ENCODE results near the gene PLGLB2.

GRCh38 chr2:85756848-85757848 lies 3.4 kb downstream of the ATOH8 start:
- PRO-cap, 8 experiments, result no peak in any of the 8 experiments

DNA sequence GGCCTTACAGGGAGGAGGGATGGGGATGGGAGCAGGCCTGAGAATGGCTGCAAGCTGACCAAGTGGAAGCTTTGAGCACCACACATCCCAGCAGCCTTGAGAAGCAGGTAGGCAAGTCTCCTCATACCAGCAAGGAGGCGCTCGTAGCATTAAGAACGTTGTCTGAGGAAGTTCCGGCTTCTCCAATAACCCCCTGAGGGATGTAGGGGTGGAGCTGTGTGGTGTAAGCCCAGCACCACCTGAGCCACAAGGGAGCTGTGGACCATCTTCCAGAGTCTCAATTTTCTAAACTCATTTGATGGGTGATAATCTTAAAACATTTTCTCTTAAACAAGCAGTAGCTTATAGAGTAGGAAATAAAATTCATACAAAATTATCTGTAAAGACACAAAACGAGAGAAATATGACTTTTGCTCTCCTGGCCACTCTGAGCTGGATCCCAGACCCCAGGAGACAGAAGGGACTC lies 50.6 kb downstream of the ST3GAL5 start:
- PRO-cap, 8 experiments, result peak in 5 of 8 experiments; most common minus-strand start position 282 of the sequence (in 5)

DNA sequence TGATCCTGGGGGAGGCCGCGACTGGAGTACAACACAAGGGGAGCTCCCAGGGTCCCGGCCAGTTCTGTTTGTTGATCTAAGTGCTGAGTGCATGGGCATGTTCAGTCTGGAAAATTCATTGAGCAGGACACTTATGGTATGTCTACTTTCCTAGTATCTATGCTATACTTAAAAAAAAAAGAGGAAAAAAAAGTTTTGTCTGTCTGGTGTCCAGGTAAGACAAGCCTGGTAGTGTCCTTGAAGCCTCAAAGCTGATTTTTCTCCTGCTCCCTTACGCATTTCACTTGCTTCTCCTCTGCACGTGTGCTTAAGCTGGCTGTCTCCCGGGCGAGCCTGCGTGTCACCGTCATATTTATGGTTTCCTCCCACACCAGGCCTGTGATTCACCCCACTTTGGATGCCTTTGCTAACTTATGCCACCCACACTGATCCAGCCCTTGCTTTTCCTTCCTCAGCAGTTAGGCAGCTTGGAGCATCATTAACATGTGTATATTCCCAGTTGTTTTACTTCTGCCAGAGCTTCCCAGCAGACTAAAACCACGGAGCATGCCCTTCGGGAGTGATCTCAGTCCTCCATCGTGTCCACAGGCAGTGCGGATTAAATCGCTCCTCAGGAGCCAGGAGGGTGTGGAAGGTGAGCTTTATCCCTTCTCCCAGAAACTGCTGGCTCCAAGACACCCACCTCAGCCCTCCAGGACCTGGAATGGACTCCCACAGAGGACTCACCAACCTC lies 2.3 kb downstream of the ST3GAL5 start:
- PRO-cap, 8 experiments, result peak in 1 of 8 experiments; most common minus-strand start position 62 of the sequence (in 1)

GRCh38 chr2:85889088-85889893 lies 501 bp upstream of the ST3GAL5 start:
- PRO-cap, 8 experiments, result peak in 8 of 8 experiments; most common plus-strand start chr2:85889619 (in 4); most common minus-strand start chr2:85889473 (in 5)

DNA sequence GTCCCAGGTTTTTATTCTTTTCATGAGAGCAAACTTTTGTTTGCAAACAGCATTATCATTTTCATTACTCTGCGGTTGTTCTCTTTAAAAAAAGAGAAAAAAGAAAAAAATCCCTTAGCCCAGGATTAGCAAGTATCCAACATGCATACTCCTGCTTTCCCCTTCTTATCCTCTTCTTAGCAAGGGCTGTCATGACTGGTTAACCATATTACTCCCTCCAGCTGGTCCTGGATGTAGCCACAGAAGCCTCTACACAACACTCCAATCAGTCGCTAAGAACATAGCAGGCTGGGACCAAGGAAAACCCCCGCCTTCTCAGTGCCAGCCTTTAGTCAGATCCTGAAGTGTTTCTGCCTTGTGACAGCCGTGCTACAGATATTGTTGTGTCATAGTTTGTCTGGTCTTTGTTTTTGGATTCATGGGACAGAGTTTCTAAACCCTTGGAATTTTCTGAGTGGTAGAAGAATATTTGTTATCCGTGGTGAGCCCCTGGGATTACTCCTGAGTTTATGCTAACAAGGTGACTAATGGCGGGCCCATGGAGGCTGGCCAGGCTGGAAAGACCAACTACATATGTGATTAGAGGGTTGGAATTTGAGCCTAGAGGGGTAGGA lies 23.4 kb upstream of the ST3GAL5 start:
- PRO-cap, 8 experiments, result no peak in any of the 8 experiments

GRCh38 chr2:85949053-85949855 lies 60.5 kb upstream of the ST3GAL5 start:
- PRO-cap, 8 experiments, result no peak in any of the 8 experiments

GRCh38 chr2:86065373-86066057 lies 40.2 kb downstream of the POLR1A start:
- PRO-cap, 8 experiments, result no peak in any of the 8 experiments

- PRO-cap, 8 experiments, result no peak in any of the 8 experiments
Observed at GRCh38 chr2:86295134-86295542, 42.3 kb downstream of the REEP1 start.

- PRO-cap, 8 experiments, result no peak in any of the 8 experiments
Observed at GRCh38 chr2:86482434-86482926, 41.3 kb downstream of the KDM3A start.

GRCh38 chr2:86482945-86483441 lies 41.8 kb downstream of the KDM3A start:
- PRO-cap, 8 experiments, result peak in 1 of 8 experiments; most common plus-strand start chr2:86482977 (in 1)

GRCh38 chr2:86703728-86704330 lies 16.3 kb upstream of the RMND5A start:
- PRO-cap, 8 experiments, result no peak in any of the 8 experiments

- PRO-cap, 8 experiments, result peak in 3 of 8 experiments; most common plus-strand start chr2:86744764 (in 3)
Observed at GRCh38 chr2:86744524-86745028, 24.5 kb downstream of the RMND5A start.

DNA sequence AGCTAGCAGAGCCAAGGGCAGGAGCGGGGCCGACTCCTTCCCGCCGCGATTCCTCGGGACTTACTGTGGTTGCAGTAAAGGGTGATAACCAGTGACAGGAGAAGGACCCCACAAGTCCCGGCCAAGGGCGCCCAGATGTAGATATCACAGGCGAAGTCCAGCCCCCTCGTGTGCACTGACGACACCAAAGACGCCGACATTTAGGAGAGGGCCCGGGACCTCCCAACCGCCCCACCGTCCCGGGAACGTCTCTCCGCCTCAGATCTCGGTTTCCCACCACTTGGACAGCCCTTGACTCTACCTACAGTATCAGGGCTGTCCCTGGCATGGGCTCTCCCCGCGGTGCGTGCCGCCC lies 1.5 kb downstream of the CD8A start:
- PRO-cap, 8 experiments, result no peak in any of the 8 experiments

DNA sequence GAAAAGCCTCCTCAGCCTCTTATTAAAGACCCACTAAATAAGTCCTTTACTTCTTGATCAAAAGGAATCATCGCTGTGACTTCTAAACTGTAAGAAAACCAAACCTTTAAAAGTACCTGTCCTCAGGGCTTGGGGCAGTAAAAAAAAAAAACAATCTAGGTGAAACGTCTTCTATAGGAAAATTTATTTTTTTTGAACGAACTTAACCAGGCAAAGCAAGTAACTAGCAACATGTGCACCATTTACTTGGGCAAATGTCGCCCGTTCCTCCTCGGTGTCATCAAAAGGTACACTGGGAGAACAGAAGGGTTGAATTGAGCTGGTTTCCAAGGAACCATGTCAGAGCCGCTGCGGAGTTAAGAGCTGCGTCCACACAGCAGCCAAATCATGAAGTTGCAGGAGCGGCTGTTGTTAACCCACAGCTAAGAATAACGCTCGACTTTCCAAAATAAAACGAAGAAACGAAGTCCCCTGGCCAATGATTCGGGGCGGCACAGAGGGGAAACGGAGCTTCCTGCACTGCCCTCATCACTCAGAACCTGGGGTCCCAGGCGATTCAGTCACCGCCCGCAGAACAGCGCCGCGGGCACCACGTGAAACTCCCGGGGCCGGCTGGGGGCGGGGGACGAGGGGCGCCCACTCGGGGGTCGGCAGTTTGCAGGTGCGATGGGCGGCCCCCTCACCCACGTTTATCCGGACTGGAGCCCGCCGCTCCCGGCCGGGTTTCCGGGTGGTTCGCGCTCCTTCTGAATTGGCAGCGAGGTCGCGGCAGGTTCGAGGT lies 53.5 kb upstream of the PLGLB1 start:
- PRO-cap, 8 experiments, result peak in 4 of 8 experiments; most common plus-strand start position 478 of the sequence (in 4); most common minus-strand start position 478 of the sequence (in 1)

- PRO-cap, 8 experiments, result no peak in any of the 8 experiments
Observed at GRCh38 chr2:87477637-87478100, 270.2 kb upstream of the PLGLB2 start.

GRCh38 chr2:87525291-87526128 lies 222.4 kb upstream of the PLGLB2 start:
- PRO-cap, 8 experiments, result no peak in any of the 8 experiments

GRCh38 chr2:87594833-87595391 lies 153.0 kb upstream of the PLGLB2 start:
- PRO-cap, 8 experiments, result no peak in any of the 8 experiments

DNA sequence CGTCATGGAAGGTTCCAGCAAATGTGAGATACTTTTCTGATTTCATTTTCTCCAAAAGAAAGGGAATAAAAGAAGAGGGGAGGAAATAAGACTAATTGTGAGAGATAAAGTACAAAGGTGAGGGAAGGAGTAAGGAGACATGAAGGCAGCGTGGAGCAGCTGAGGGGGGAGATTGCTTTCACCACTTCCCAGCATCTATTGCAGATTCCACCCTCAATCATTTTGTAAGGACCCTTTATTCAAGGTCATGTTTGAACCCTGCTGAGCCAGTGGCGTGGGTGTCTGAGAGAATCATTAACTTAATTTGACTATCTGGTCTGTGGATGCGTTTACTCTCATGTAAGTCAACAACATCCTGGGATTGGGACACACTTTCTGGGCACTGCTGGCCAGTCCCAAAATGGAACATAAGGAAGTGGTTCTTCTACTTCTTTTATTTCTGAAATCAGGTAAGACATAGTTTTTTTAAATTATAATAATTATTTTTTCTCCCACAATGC lies at the start of gene PLGLB2:
TSS of gene PLGLB2 (plus strand) at position 334 of the 500 bp plus-strand sequence.
- PRO-cap, 8 experiments, result no peak in any of the 8 experiments

DNA sequence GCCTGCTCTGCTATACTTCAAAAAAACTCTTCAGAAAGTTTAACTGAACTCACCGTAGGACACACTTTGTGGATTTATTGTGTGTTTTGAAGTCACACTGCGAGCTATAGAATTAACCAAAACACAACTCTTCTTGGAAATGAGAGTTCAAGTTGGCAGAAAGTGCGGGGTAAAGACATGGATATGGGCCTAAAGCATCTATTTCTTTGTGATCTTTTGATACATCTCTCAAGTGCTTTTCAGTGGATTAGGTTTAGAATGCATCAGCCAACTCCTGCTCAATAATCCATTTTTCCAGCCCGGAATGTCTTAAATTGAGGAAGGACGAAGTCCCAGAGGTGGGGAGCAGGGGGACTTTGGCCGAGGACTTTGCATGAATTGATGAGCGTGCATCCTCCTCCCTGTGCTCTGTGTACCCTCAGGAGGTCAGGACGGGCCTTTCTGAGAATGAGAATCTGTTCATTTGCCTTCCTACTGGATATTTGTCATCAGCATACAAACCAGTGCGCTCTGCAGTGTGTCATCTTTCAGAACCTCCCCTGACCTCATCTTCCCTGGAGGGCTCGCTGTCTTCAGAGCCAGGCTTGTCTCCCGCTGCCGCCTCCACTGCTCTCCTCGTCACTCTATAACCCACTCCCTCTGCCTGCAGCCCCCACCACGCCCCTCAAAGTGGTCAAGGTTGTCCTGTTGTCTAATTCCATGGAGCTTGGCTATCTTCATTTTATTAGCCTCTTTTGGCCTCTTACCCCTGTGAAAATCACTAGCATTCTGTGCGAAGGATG lies 2.6 kb downstream of the PLGLB2 start:
- PRO-cap, 8 experiments, result no peak in any of the 8 experiments

GRCh38 chr2:87824676-87825623 lies 646 bp downstream of the RGPD2 start:
- PRO-cap, 8 experiments, result peak in 2 of 8 experiments; most common plus-strand start chr2:87825352 (in 2); most common minus-strand start chr2:87825152 (in 2)